Ovary (tissue), 7 donors: ENCODE measurements around a stretch of chr16.

GRCh38 chr16:49652071-49652970 is 203.6 kb downstream of the ZNF423 start:
- PRO-cap, 7 experiments, result peak in 6 of 7 experiments; most common plus-strand start chr16:49652744 (in 3); most common minus-strand start chr16:49652646 (in 2)
- RAMPAGE, long total RNA, 2 experiments, result no peak in any of the 2 experiments

DNA sequence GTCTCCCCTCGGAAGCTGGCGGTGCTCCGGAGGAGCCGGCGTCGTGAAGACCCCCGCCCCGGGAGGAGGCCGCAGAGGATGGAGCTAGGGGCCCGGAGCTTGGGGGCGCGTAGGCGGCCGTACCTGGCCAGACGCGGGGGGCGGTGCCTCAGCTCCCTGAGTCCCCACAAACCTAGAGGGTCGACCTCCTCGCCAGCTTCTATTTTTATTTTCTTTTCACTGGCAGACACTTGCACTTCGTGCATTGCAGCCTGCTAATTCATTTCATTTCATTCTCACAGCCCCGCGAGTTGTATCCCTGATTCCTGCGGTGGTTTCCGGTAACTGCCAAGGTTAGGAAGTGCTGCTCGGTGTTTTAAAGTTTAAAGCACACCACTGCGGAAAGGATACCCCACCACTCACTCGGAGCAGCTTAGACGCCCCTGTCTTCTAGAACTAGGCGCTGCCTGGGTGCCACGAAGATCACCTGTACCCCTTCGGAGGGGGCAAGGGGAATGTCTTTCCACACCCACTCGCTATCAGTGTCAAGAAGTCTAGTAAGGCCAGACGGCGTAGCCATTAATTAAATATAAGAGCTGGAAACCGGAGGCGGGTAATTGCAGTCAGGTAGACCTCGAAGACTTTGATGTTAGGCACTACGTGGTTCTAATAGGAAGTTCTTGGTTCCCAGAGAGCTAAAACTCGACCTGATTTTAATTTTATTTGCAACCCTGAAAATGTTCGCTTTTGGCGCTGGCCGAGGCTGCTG is 519 bp downstream of the CNEP1R1 start:
- PRO-cap, 7 experiments, result peak in 2 of 7 experiments; most common plus-strand start position 263 of the sequence (in 2)
- RAMPAGE, long total RNA, 2 experiments, result no peak in any of the 2 experiments

- PRO-cap, 7 experiments, result no peak in any of the 7 experiments
- RAMPAGE, long total RNA, 2 experiments, result no peak in any of the 2 experiments
Observed at GRCh38 chr16:50078549-50079026, 12.8 kb downstream of the HEATR3 start.

DNA sequence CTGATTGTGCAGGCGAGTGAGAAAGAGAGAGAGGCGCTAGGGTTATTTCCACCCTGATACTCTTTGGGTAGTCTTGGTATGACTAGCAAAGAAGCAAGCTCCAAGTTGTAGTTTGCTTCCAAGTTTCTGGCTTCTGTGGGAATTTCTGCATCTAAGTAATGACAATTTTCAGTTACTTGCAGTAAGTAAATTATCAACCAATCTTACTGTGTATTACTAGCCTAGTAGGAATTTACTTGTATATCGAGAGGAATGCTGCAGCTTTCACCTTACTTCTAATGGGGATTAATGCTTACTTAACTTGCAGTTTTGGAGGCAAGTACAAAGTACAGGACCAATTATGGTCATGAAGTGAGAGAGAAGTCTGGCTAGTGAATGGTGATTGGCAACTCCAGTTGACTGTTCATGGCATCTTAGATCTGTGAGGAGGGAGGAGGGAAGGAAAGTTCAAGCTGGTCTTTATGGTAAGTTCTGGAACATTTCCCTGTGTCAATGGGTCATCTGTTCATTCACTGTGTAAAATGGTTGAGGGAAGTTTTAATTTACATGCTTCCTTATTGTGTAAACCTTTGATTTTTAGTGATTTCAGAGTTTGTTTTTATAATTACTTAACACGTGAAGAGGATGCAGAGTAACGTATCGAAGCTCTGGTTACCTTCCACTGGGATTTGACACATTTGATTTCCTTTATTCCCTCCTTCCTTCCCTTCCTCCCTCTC is 32.1 kb downstream of the TENT4B start:
- PRO-cap, 7 experiments, result no peak in any of the 7 experiments
- RAMPAGE, long total RNA, 2 experiments, result no peak in any of the 2 experiments

GRCh38 chr16:50333381-50333864 is 35.4 kb downstream of the BRD7 start:
- PRO-cap, 7 experiments, result no peak in any of the 7 experiments
- RAMPAGE, long total RNA, 2 experiments, result no peak in any of the 2 experiments

DNA sequence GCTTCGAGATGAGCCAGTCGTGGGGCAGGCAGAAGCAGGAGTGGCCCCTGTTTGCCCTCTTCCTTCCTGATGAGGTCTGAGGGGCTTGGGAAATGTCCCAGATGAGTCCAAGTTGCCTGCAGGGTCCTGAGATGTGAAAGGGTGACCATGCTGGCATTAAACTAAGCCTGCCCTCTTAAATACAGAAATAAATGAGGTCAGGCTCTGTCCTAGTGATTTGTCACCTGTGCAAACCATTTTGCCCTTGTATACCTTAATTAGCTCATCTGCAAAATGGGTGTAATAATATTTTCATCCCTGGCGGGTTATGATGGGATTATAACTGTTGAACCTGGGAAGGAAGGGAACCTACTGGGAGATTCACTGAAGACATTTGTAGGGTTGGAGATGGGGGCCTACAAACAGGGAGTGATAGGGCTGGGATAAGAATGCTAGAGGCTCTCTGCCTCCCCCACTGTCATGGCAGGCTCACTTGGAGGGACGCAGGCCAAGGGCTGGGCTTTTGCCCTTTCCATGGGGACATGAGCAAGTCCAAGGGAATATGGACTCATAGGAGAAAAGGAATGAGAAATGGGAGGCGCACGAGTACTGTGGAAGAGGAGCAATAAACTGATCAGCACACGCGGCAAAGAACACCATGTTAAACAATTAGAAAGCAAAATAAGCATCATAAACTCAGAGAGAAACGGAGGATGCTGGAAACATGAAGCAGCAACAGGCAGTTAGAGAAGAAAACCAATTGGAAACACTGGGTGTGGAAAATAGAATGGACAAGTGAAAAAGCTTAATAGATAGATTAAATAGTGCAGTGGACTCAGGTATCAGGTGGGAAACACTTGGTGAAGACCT is 4.4 kb downstream of the NKD1 start:
- PRO-cap, 7 experiments, result no peak in any of the 7 experiments
- RAMPAGE, long total RNA, 2 experiments, result no peak in any of the 2 experiments

DNA sequence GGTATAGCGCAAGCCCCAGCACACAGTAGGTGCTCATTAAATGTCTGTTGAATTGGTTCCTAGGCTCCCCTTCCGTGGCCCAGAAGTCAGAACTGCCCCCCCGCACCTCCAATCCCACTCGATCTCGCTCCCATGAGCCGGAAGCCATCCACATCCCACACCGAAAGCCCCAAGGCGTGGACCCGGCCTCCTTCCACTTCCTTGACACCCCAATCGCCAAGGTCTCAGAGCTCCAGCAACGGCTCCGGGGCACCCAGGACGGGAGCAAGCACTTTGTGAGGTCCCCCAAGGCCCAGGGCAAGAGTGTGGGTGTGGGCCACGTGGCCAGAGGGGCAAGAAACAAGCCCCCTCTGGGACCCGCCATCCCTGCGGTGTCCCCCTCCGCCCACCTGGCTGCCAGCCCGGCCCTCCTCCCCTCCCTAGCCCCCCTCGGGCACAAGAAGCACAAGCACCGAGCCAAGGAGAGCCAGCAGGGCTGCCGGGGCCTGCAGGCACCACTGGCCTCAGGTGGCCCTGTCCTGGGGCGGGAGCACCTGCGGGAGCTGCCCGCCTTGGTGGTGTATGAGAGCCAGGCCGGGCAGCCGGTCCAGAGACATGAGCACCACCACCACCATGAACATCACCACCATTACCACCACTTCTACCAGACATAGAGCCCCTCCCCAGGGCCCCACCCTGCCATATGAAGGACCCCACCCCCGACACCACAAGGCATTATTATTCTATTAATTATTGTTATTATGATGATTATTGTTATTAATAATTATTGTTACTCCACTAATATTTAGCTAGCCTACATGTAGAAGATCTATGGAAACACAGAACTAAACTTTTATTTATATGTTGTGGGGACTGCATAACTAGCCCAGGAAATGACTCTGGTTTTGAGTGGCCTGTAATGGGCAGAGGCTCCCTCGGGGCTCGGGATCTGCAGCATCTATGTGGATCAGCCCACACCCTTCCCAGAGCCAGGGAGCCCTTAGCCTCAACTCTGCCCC is 47.7 kb downstream of the SNX20 start:
- PRO-cap, 7 experiments, result no peak in any of the 7 experiments
- RAMPAGE, long total RNA, 2 experiments, result start-site peak on the plus strand in 1 of 2 experiments, centred at position 381 of the sequence, 8 reads per replicate

DNA sequence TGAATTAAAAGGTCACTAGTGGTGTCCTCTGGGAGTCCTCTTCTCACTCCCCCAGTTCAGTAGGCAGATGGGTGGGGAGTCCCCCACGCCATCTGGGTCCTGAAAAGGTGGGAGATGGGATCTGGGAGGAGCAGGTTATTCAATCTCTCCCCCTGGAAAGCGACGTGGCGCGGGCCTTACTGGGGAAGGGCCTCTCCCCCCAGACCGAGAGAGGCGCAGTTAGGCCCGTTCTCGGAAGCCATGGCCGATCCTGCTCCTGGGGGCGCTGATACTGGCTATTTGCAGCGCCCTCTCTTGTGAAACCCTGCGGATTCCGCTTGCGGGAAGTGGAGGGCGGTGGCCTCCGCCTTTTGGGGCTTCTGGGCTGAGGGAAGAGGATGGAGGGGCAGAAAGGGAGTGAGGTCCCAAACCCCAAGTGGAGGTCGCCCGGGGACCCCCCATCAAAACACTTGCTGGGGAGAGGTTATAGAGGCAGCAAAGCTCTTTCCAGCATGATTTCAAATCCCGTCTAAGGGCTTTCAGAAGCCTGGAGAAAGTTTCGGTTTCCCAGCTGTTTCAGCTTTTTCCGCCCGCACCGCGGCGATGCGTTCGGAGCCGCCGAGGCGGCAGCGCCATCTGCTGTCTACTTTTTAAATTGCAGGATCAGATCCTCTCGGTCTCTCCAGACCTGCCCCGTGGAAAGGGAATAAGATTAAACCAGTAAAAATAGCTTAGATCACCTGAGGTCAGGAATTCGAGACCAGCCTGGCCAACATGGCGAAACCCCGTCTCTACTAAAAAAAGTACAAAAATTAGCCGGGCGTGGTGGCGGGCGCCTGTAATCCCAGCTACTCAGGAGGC is 15.9 kb downstream of the SNX20 start:
- PRO-cap, 7 experiments, result peak in 3 of 7 experiments; most common minus-strand start position 510 of the sequence (in 3)
- RAMPAGE, long total RNA, 2 experiments, result no peak in any of the 2 experiments

DNA sequence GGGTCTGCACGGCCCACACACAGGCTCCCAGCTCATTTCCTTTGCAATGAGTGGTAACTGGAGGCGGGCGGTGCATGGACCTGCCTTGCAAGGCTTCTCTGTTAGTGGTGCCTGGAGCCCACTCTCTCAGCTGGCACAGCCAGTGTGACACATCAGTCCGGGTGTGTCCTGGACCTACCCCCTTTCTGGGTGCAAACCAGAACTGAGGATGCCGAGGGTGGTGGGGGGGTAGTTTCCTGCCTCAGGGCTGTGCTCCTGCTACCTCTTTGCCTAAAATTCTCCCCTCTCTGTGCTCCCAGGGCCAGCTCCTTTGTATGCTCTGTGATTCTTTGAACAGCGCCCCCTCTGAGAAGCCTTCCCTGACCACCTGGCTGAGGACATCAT is 14.0 kb downstream of the SNX20 start:
- PRO-cap, 7 experiments, result no peak in any of the 7 experiments
- RAMPAGE, long total RNA, 2 experiments, result no peak in any of the 2 experiments

DNA sequence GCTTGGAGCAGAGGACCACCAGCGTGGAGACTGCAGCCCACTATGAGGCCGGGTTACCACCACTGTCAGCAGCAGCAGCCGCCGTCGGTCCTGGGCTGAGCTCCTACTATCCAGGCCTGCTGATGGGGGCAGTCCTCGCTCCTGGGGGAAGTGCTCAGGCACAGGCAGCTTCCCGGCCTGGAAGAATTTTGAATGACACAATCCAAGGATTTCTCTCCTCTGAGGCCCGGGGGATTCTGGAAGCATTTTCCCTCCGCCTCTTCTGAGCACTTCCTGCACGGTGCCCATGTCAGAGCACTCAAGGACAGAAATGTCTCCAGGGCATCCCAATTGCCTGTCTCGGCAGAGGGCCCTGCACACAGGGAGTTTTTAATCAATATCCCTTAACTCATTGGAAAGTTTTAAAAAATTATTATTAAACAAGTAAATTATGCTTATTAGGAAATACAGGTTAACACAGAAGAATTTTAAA is 5.2 kb upstream of the NOD2 start:
- PRO-cap, 7 experiments, result no peak in any of the 7 experiments
- RAMPAGE, long total RNA, 2 experiments, result no peak in any of the 2 experiments

GRCh38 chr16:50697773-50698491 is 4.5 kb downstream of the NOD2 start:
- PRO-cap, 7 experiments, result no peak in any of the 7 experiments
- RAMPAGE, long total RNA, 2 experiments, result no peak in any of the 2 experiments

GRCh38 chr16:50705887-50706703 is 12.7 kb downstream of the NOD2 start:
- PRO-cap, 7 experiments, result no peak in any of the 7 experiments
- RAMPAGE, long total RNA, 2 experiments, result no peak in any of the 2 experiments

- PRO-cap, 7 experiments, result no peak in any of the 7 experiments
- RAMPAGE, long total RNA, 2 experiments, result no peak in any of the 2 experiments
Observed at GRCh38 chr16:51095476-51096724, 55.2 kb downstream of the SALL1 start.

DNA sequence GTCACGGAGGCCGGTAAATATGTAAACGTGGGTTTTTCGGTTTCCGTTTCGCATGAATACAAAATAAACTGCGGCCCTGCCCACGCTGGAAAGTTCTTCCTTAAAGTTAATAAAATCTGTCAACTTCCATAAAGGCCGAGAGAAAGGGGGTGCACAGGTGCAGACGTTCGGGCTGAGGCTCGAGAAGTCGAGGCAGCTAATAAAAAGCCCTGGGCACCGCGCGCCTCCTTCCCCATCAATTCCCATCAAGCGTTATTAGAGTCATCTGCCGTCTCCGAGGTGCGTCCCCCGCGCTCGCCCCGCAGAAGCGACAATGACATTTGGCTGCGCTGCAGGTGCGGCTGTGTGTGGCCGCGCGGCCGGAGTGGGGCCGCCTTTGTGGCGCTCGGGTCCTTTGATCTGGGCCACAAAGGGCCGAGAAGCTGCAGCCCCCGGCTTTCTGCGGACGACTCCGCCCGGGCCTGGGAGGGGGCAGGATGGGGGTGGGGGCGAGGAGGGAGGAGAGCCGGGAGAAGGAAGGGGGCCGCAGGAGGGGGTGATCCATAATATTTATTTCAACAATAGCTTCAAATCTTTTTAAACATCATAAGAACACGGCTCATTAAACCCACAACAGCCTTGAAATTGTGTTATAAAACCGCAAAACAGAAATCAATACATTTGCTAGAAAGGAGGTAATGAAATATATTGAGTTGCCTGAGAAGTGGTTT is 37.3 kb downstream of the SALL1 start:
- PRO-cap, 7 experiments, result no peak in any of the 7 experiments
- RAMPAGE, long total RNA, 2 experiments, result no peak in any of the 2 experiments

- PRO-cap, 7 experiments, result no peak in any of the 7 experiments
- RAMPAGE, long total RNA, 2 experiments, result no peak in any of the 2 experiments
Observed at GRCh38 chr16:51134031-51135016, 16.7 kb downstream of the SALL1 start.

- PRO-cap, 7 experiments, result no peak in any of the 7 experiments
- RAMPAGE, long total RNA, 2 experiments, result no peak in any of the 2 experiments
Observed at GRCh38 chr16:51155100-51155765, 4.2 kb upstream of the SALL1 start.

- PRO-cap, 7 experiments, result no peak in any of the 7 experiments
- RAMPAGE, long total RNA, 2 experiments, result no peak in any of the 2 experiments
Observed at GRCh38 chr16:51181019-51182033, 30.3 kb upstream of the SALL1 start.

- PRO-cap, 7 experiments, result no peak in any of the 7 experiments
- RAMPAGE, long total RNA, 2 experiments, result no peak in any of the 2 experiments
Observed at GRCh38 chr16:51404164-51404731, 253.2 kb upstream of the SALL1 start.

GRCh38 chr16:51636915-51637500 is 485.9 kb upstream of the SALL1 start:
- PRO-cap, 7 experiments, result no peak in any of the 7 experiments
- RAMPAGE, long total RNA, 2 experiments, result no peak in any of the 2 experiments

DNA sequence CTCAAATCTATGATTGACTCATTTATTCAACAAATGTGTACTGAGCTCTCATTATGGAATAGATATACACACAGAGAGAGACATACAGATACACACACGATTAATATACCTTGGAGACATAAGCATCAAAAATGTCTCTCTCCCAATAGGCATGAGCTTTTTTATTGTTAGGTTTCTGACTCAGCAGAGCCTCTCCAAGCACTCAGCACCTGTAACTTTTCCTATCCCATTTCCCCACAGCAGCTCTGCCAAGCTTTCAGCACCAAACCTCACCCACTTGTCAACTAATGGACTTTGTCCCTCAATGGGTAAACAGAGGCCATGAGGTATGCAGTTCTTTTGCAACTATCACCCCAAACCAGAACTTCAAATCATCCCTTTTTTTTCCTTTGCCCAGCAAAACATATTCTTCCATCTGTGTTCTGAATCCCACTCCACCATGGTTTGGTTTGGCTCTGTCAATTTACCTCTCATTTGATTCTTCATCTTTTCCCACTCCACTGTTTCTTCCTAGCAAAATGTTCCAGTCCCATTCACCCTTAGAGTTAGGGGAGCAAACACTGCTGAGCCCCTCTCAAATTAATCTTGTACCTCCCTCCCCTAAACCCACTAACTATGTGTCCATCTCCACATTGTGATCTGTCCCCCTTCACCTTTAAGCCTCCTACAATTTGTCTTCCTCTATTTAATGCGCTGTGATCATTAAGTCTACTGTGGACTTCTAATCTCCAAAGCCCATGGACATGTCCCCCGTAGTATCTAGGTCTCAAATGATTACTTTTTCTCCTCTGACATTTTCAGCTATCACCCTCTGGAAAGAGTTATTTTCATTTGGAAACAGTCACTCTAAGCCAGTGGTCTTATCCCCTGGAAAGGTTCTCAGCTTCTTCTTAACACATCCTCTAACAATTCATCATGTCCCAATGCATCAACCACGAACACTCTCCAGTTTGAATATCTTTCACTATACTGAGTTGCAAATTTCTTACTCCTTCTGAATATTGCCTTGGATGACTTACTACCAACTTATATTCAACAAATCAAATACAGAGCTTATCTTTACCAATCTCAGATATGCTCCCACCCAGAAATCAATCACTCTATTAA is 57.9 kb downstream of the TOX3 start:
- PRO-cap, 7 experiments, result no peak in any of the 7 experiments
- RAMPAGE, long total RNA, 2 experiments, result no peak in any of the 2 experiments